Breast (tissue), 4 donors: ENCODE measurements around the gene TTF2.

DNA sequence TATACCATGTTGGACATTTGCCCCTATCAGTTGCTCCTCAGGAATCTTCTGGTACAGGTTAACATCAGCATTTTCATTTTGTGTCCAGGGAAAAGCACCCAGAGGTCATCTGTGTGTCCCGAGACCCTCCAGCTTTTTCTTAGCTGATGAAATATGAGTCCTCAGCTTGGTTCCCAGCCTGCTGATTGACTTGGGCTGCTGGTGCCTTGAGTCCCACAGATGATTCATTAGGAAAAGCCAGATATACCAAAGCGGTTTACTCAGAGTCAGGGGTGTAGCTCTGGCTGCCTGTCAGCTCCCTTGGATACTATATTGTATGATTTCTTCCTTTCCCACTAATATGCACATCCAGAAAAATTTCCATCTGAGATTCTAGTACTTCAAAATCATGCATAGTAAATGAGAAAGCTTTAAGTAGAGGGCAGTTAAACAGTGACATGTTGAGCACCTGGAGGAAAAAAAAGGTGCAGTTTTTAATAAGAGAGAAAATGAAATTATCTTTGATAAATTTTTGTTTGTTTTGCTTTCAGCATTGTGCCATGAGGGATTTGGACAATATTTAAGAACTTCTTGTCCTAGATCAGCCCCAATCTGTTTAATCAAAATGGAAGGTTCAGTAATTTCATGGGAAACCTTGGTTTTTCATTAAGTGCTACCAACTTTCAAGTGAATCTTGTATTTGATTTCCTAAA, 43.5 kb upstream of the MAB21L3 start:
- PRO-cap, 3 experiments: no peak in any of the 3 experiments
- RRBS: no CpG with 5 or more reads among the region's 2 CpGs

DNA sequence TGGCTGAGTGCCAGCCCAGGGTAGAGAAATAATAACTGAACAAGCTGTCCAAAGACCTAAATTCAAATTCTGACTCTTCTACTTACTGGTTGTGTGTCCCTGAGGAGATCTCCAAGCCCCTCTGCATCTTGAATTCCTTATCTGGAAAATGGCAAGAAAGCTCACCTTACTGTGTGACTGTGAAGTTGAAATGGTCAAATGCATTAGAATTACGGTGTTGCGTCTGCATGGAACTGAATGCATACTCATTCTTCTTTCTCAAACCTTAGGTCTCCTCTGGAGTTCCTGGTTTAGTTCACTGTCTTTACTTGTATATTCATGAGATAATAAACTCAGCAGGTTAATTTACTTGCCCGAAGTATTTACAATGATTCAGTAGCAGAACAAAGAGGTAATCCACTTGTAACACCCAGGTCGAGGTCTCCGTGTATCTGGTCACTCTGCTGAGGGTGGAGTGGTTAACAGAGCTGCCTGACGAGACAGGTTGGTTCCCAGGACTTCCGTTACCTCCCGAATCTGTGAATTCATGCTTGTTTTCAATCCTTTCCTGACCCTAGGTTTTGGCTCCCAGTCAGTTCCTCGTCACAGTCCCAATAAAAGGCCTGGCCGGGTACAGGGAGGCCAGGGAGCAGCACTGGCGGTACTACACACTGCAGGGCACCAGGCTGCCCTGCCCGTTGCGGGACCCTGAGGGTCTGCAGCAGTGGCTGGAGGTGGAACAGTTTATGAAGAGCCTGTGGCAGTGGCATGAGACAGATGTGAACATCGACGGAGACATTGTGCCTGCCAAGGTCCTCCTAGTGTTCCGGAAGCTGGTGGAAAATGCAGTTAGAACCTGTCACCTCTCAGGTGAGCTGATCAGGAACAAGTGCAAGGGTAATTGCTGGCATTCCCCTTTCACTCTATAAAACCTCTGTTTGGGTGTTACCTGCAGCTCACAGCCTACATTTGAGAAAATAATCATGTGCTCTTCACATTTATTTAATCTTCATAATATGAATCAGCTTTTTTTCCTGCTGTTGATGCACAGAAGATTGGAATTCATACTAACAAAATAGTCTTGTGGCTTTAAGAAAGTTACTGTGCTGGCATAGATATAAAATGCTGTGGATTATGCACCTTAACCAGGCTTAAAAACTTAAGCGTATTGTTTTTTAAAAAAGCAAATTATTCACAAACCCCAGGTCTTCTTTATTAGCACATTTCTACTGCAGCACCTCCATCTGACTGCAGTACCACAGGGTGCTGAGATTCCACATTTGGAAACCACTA, 12.7 kb downstream of the MAB21L3 start:
- PRO-cap, 3 experiments: no peak in any of the 3 experiments
- RRBS: no CpG with 5 or more reads among the region's 17 CpGs

- PRO-cap, 3 experiments: no peak in any of the 3 experiments
- RRBS: no CpG with 5 or more reads among the region's 3 CpGs
Measured at GRCh38 chr1:116153086-116153595, 41.9 kb downstream of the MAB21L3 start.

- PRO-cap, 3 experiments: peak in 3 of 3 experiments; most common plus-strand start chr1:116168561 (in 2); most common minus-strand start chr1:116168486 (in 2)
- RRBS: 2% methylated on average over 12 of the region's 36 CpGs
Measured at GRCh38 chr1:116168296-116168790, 57.1 kb downstream of the MAB21L3 start.

GRCh38 chr1:116335672-116336159, 37.3 kb upstream of the ATP1A1 start:
- PRO-cap, 3 experiments: no peak in any of the 3 experiments
- RRBS: no CpG with 5 or more reads among the region's 5 CpGs

DNA sequence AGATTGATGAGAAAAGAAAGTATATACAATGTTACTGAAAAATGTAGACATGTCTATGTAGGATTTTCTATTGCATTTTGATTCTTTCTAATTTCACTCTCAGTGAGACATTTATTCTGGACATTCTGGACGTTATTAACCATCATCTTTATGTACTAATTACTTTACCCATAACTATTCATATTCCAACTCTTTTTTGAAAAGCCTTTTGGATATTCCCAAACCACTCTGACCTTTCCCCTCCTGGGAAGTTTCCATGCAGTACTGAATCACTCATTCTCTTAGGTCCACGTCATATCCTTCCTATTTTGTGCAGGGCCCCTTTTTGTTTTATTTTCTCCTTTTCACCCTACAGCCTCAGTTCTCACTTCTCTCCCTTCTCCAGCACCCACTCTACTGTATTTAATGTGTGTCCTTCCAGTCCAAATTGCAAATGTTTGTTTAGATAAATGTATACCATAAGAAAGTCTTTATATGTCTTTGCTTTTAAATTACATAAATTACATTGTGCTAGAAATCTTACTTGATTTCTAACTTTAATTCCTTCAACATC, 16.4 kb upstream of the ATP1A1 start:
- PRO-cap, 3 experiments: no peak in any of the 3 experiments
- RRBS: no CpG with 5 or more reads among the region's 2 CpGs

- PRO-cap, 3 experiments: no peak in any of the 3 experiments
- RRBS: no CpG with 5 or more reads among the region's 9 CpGs
Measured at GRCh38 chr1:116387634-116388363, 14.8 kb downstream of the ATP1A1 start.

DNA sequence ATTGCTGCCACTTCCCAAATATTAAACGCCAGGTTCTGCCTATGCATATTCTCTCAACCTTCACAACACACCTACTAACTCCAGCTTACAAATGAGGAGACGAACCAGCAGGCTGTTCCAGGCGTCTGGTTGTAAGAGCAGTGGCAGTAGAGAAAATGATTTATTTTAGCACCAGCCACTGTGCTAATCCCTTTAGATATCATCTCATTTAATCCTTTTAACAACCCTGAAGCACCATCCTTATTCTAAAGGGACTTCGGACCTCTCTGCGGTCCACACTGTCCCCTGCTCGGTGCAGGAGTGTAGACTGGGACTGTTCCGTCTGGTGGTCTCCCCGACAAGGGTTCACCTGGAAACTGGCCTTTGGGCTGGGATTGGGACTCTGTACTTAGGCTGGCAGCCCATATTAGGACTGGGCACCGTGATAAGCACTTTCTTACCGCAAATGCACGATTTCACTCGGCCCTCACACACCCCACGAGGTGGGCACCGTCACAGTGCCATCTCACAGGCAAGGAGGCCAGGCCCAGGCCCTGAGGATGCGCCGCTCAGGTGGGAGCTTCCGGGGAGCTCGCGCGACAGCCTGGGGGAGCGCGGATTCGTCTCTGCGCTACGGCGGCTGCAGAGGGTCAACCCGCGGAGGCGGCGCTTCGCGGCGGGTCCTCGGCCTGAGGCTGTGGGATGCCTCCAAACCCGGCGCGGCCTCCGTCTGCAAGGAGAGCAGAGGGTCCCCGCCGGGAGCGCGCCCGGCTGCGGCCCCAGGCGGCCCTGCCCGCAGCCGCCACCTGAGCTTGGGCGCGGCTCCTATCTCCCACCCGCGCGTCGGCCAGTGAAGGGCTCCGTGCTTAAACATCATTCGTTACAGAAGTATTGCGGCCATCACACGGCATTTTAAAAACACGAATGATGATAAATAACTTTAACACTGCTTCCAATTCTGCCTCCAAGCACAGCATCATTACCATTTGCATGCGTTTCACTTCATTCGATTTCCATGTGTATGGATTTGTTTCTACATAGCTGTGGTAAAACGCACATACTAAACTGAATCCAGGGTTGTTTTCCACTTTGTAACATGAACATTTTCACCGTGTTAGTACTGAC, 45.3 kb downstream of the ATP1A1 start:
- PRO-cap, 3 experiments: peak in 3 of 3 experiments; most common plus-strand start position 690 of the sequence (in 3); most common minus-strand start position 550 of the sequence (in 3)
- RRBS: 3% methylated on average over 6 of the region's 62 CpGs

DNA sequence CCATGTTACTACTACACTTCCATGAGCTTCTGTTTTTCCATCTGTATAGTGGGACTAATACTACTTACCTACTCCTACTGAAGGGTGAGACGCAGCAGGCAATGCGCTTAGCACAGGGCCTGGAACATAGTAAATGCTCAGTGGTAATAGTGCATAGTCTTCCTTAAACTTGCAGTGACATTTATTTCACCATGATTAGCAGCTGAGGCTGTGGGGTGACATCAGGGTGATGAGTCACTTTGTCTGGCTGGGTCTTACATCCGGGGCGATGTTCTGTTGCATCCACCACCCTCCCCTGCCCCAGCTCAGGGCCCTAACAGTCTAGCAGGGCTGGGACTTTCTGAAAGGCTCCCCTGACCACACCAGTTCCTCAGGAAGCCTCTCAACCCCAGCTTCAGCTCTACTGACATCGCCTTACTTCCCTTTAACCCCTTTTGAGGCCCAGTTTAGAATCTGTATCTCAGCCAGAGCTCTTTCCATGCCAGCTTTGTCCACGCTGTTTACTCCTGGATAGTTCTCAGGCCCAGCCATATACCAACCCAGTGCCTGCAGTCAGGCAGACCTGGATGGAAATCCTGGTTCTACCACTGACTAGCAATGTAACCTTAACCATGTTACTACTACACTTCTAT, 66.4 kb downstream of the CD58 start:
- PRO-cap, 3 experiments: no peak in any of the 3 experiments
- RRBS: no CpG with 5 or more reads among the region's 6 CpGs

DNA sequence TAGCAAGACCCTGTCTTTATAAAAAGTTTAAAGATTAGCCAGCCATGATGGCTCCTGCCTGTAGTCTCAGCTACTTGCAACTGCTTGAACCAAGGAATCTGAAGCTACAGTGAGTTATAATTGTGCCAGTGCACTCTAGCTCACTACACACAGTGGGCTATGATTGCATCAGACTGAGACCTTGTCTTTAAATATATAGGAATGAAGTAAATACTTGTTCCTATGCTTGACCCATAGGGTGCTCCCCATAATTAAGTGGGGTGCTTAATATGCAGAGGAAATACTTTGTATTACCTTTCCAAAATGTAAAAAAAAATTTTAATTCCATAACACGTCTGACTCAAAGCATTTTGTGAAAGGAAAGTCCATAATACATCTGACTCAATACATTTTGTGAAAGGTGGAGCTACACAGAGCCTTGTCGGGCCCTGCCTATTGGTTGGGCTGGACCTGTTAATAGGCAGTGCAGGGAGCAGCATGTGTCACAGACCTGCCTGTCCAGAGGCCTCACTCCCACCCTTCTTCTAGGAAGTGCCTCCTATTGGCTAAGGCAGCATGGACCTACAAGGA, 33.7 kb downstream of the CD58 start:
- PRO-cap, 3 experiments: no peak in any of the 3 experiments
- RRBS: no CpG with 5 or more reads among the region's 2 CpGs

DNA sequence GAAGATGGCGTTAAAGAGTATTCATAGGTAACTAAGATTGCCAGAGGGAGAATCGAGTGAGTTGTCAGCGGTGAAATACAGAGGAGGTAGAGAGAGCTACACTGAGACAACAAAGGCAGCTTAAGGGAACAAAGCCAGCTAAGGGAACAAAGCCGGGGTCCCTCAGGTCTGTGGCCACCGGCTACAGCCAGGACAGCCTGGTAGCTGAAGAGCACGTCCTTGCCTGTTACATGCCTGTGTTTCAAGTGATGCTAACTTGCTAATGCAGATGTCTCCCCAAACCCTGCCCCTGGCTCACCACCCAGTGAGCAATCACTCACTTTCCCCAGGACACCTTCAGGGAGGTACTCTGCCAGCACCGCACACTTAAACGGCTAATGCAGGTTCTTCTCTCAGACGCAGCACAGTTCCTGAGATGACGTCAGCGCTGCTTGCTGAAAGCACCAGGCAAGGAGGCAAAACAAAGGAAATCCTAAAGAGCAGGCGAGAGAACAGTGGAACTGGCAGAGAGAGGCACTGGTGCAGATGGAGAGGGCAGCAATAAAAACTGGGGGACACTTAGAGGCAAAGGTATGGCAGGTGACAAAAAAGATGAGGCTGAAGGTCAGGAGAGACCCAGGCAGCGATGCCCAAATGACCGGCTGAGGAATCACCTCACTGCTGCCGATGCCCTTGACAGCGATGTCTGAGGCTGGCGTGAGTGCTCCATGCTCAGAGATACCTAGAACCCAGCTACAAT, 20.8 kb downstream of the IGSF3 start:
- PRO-cap, 3 experiments: peak in 3 of 3 experiments; most common plus-strand start position 506 of the sequence (in 1); most common minus-strand start position 412 of the sequence (in 3)
- RRBS: no CpG with 5 or more reads among the region's 17 CpGs

GRCh38 chr1:116696578-116696999, 29.1 kb upstream of the IGSF3 start:
- PRO-cap, 3 experiments: no peak in any of the 3 experiments
- RRBS: no CpG with 5 or more reads among the region's 4 CpGs

DNA sequence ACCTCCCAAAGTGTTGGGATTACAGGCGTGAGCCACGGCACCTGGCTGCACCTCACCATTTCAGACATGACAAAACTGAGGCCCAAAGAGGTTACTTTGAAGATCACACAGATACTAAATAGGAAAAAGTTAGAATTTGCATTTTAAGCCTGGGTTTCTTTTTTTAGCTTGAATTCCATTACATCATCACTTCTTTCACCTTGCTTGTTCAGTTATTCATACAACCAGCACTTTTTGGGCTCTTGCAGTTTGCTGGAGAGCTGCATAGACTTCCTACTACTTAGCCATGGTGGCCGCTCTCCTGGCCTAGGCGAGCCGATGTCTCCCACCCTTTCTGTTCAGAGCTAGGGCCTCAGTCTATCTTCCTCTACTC, 16.3 kb upstream of the CD2 start:
- PRO-cap, 3 experiments: no peak in any of the 3 experiments
- RRBS: no CpG with 5 or more reads among the region's 5 CpGs

GRCh38 chr1:116767045-116767589, 12.9 kb downstream of the CD2 start:
- PRO-cap, 3 experiments: no peak in any of the 3 experiments
- RRBS: no CpG with 5 or more reads among the region's 12 CpGs

DNA sequence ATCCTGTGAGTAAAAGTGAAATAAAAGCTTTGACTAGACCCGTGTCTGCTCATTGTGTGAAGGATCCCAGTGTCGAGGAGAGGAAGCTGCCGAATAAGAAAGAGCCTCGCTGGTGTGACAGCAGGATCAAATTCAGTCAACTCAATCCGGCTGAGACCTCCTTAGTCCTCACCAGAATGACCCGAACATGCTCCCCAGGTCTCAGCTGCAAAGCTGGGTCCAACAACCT, 14.9 kb downstream of the CD2 start:
- PRO-cap, 3 experiments: no peak in any of the 3 experiments
- RRBS: no CpG with 5 or more reads among the region's 6 CpGs

- PRO-cap, 3 experiments: no peak in any of the 3 experiments
- RRBS: no CpG with 5 or more reads among the region's 5 CpGs
Measured at GRCh38 chr1:116803538-116803916, 49.3 kb downstream of the CD2 start.

GRCh38 chr1:116806034-116806675, 51.9 kb downstream of the CD2 start:
- PRO-cap, 3 experiments: no peak in any of the 3 experiments
- RRBS: no CpG with 5 or more reads among the region's 1 CpG

DNA sequence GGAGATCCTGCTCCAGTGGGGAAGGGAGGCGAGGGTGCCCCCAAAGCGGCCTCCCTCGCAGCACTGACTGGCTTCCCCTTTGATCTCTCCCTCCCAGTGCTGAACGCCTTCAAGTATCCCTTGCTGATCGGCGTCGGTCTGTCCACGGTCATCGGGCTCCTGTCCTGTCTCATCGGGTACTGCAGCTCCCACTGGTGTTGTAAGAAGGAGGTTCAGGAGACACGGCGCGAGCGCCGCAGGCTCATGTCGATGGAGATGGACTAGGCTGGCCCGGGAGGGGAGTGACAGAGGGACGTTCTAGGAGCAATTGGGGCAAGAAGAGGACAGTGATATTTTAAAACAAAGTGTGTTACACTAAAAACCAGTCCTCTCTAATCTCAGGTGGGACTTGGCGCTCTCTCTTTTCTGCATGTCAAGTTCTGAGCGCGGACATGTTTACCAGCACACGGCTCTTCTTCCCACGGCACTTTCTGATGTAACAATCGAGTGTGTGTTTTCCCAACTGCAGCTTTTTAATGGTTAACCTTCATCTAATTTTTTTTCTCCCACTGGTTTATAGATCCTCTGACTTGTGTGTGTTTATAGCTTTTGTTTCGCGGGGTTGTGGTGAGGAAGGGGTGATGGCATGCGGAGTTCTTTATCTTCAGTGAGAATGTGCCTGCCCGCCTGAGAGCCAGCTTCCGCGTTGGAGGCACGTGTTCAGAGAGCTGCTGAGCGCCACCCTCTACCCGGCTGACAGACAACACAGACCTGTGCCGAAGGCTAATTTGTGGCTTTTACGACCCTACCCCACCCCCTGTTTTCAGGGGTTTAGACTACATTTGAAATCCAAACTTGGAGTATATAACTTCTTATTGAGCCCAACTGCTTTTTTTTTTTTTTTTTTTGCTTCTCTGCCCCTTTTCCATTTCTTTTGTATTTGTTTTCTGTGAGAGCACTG, 14.6 kb upstream of the CD101 start:
- PRO-cap, 3 experiments: no peak in any of the 3 experiments
- RRBS: no CpG with 5 or more reads among the region's 35 CpGs

DNA sequence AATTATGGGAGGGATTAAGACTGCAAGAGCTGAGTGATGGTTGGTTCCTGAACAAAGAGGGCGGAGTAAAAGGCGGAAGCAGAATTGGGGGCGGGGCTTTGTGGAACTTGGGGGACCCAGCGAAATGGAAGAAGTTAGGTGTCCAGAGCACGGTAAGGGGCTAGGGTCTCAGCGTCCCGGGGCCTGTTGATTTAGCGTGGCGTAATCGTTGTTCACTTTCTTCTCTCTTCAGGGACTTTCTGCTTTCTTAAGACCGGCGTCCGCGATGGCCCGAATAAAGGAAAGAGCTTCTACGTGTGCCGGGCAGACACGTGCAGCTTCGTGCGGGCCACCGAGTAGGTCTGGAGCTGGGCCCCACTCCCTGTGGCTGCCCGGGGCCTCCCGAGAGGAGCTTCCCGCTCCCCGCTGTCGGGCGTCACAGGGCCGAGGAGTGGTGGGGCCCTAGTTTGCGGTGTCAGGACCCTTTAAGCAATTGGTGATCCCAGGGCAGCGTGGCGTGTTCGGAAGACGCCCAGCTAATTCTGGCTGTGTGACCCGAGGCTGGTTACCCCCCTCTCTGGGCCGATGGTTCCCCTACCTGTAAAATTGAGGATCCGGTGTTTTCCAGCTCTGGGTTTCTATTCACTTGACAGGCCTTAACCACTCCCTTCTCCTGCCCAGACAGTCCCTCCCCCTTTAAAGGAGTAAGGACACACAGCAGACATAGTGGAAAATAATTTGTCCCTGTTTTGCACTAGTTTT, at the start of gene TTF2:
Gene TTF2 (plus strand): TSS at position 104 of the 741 bp plus-strand sequence.
- PRO-cap, 3 experiments: peak in 3 of 3 experiments; most common plus-strand start position 117 of the sequence (in 2); most common minus-strand start position 623 of the sequence (in 1)
- RRBS: under 1% methylated on average over 12 of the region's 36 CpGs

DNA sequence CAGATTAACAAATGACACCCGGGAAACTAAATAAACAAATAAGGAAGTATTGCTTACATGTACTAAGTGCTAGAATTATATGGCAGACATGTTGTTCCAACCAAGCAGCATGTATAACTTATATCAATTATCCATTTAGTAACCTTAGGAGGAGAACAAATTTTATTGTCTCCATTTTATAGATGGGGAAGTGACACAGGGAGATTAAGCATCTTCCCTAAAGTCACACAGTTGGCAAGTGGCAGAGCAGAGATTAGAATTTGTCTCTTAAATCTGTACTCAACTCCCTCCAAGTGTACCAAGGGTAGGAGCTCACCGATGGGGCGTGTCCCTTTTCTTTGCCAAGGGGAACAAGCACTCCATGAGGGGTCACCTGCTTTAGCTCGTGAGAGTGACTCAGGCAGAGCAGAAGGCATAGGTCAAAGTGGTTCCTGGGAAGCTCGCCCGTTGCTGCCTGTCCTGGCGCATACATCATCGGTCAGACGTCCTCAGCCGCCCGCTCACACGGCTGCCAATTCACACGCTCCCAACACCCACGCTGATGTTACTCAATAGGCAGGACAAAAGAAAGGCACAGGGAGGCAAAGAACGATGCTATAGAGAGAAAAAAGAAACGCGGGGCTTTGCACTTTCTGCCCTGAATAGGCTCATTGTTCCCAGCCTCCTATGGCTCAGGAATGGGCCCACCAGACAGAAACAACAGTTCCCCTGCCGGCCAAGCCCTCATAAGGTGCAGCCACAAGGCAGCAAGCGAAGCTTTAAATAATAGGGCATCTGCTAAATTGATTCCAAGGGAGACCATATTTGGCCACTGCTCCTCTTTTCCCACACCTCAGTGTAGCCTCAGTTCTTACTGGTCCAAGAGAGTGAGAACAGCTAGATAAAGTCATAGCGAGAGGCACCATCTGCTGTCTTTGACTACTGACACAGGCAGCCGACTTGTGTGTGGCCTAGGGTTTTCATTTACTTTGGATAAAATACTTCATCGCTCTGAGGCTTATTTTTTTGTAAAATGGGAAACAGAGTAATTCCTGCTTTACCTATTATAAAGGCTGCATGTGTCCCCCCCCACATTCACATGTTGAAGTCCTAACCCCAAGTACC, 38.8 kb downstream of the VTCN1 start:
- PRO-cap, 3 experiments: no peak in any of the 3 experiments
- RRBS: no CpG with 5 or more reads among the region's 22 CpGs